Measurements from ENCODE around the gene IGFBP1.

- PRO-cap = no peak
Measured at GRCh38 chr7:44467703-44468091, 22.8 kb downstream of the NUDCD3 start.

GRCh38 chr7:44486575-44486985 is 3.9 kb downstream of the NUDCD3 start:
- PRO-cap = no peak

- PRO-cap = no peak
Measured at GRCh38 chr7:44595989-44596379, 10.4 kb upstream of the OGDH start.

- PRO-cap = no peak
Measured at GRCh38 chr7:44623913-44624177, 17.4 kb downstream of the OGDH start.

- PRO-cap = no peak
Measured at GRCh38 chr7:44693739-44694737, 54.6 kb upstream of the ZMIZ2 start.

DNA sequence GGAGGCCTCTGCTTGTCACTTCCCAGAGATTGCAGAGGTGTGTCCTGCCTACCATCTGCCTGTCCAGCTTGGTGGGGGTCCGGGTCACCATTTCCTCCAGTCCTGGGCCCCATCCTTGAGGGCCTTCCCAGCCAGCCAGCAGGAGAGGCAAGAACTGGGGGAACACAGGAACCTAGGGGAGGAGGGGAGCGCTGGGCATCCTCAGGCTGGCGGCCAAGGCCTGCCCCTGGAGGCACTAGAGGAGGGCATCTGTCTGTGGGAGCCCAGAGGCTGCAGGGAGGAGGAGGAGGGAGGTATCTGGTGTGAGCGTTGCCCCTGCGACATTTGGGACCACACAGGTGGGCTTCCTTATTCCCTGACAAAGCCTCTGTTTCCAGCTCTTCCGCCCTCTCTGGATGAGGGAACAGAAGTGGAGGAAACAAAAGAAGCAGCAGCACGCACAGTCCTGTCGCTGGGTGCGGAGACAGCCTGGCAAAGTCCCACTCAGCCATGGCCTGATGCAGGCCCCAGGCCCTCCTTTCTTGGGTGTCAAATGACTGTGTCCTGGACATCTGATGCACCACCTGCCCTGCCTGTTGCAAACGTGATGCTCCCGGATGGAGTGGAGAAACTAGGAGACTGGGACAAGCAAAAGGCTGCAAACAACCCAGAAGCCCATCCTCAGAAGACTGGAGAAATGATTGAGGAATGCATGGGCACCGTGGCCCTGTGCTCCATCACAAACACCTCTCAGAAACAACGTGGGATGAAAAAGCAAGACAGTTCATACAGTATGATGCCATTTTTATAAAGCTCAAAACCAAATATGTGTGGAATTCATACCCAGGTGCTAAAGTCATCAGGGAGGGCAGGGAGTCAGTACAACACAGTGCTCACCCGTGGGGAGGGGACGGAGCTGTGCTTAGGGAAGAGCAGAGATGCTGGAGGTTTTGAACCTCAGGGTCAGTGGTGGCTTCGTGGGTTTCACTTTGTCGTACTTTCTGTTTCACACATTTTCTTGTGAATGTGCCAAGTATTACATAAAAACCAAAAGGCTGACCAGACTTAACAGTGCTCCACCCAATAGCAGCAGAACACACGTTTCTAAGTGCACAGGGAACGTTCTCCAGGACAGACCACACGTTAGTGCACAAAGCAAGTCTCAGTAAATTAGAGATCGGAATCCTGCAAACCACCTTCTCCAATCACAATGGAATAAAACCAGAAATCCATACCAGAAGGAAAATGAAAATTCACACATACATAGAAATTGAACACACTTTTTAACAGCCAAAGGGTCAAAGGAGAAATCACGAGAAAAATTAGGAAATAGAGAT is 20.9 kb downstream of the ZMIZ2 start:
- PRO-cap = no peak

- PRO-cap = no peak
Measured at GRCh38 chr7:44956796-44957123, 22.1 kb downstream of the MYO1G start.

- PRO-cap = no peak
Measured at GRCh38 chr7:44959538-44960122, 19.2 kb downstream of the MYO1G start.

- PRO-cap = no peak
Measured at GRCh38 chr7:44977888-44978526, 808 bp downstream of the MYO1G start.

DNA sequence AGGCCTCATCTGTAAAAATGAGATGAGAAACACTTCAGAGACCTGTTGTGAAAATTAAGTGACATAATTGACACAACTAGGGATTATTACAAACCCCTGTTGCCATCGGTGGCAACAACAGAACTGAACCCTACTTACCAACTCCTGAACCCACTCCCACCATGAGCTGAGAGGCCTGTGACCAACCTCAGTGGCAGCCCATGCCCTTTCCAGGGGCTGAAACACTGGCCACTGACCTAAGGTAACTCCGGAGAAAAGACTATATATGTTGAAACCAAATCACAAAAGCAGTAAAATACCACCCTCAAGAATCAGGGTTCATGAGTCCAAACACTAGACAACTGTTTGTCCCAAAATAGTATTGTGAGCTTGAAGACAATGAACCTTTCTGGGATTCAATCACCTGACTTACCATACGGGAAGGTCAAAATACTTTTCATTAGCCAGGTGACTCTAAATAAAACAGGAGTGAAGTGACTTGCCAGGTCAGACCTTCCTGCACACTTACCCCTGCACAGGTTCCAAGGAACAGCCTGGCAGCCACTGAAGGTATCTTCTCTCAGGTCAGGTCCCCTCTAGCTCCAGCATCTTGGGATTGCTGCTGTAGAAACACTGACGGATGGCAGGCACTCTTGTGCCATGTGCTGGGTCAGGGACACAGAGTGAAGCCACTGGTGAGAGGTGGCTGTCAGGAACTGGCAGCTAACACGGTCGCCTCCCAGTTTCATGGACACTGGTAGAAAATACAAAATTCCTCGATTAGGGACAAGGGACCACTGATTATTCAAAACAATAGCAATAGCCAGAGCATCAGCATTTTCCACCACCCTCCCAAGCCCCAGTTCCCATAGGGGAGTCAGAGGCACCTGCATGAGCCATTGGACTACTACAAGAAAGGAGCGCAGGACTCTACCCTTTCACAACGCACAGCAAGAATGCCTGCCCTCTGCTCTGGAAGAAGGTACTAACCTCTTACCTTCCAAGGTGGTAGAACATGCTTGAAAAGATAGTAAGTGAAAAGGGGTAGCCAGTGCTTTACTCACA is 4.8 kb upstream of the MYO1G start:
- PRO-cap = no peak

DNA sequence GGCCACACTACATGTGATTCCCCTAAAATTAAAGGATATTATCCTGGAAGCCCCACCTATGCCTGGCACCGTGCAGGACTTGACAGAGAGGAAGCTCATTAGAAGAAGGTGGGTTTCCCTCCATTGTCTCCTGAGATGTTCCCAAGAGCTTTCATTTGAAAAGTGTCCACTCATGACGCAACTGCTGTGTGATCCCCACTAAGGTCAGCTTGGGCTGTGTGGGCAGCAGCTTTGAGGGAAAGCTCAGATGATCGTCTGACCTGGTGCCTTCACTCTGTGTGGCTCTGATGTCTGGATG is 53.5 kb downstream of the RAMP3 start:
- PRO-cap = no peak

DNA sequence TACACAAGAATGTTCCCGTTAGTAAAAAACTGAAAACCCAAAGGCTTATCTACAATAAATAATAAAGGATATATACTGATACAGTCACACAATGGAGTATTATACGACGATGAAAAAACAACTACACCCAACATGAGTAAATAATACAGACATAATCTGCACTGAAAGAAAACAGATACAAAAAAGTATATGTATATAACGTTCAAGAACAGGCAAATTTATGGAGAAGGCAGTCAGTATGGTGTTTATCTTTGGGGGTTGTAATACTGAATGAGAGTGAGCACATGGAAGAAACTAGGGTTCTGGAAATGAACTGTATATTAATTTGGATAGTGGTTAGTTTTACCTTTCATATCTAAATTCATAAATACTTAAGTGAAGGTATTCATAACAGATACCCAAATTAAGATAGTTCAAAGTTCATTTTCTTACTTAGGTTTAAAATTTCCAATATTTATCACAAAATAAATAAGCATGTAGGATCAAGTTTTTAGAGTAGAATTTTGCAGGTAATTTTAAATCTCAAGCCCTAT is 109.0 kb downstream of the CCDC201 start:
- PRO-cap = unidirectional peak, plus-strand start at position 274 of the sequence

DNA sequence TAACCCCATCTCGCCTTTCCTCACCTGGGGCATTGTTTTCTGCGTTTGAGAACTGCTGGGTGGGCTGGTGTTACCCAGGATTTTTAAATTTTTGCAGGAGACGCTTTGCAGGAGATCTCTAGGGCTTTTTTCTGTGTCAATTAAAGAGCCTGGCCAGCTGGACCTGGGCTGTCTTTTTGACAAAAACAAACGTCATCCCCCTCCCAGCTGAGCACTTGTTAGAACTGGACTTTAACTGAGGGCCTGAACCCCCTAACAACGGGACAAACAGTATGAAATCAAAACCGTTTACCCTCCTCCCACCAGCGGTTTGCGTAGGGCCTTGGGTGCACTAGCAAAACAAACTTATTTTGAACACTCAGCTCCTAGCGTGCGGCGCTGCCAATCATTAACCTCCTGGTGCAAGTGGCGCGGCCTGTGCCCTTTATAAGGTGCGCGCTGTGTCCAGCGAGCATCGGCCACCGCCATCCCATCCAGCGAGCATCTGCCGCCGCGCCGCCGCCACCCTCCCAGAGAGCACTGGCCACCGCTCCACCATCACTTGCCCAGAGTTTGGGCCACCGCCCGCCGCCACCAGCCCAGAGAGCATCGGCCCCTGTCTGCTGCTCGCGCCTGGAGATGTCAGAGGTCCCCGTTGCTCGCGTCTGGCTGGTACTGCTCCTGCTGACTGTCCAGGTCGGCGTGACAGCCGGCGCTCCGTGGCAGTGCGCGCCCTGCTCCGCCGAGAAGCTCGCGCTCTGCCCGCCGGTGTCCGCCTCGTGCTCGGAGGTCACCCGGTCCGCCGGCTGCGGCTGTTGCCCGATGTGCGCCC is at the start of gene IGFBP1:
Gene IGFBP1 (plus strand): TSS at position 454 of the 811 bp plus-strand sequence.
- PRO-cap = no peak

GRCh38 chr7:45912845-45913861 is 7.9 kb downstream of the IGFBP3 start:
- PRO-cap = no peak

DNA sequence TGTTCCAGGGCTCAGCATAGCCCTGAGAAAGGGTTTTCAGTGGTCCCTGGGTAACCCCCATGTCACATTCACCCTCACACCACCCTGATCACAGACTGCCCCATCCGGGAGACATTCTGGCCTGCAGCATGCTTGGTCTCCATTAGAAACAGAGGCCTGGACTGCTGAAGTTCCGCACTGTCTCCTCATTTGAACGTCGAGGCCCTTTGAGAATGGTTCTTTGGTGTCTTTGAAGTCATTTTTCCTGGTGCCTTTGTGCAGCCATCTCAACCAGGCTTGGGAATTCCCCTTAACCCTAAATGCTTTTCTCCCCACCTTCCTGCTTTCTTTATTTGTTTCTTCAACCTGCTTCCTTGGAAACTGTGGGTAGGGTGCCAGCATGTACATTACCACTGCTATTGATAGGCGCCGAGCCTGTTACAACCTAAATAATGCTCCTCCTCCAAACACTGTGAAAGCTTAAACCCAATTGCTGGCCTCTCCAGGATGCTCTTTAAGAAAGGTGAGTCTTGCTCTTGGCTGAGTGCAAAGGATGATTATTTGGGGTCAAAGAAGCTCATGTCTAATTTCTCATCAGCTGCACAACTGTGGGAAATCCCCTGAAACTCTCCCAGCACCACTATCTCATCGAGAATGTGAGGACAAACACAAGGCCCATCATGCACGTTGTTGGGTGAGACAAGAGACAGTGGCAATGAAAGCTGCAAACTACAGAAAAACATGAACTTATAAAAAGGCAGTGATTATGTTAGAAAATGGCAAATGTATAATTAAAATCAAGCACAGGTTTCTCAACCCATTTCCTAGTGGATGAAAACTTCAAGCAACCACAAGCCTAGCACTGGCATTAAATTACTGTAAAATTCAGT is 285.4 kb upstream of the IGFBP3 start:
- PRO-cap = no peak

DNA sequence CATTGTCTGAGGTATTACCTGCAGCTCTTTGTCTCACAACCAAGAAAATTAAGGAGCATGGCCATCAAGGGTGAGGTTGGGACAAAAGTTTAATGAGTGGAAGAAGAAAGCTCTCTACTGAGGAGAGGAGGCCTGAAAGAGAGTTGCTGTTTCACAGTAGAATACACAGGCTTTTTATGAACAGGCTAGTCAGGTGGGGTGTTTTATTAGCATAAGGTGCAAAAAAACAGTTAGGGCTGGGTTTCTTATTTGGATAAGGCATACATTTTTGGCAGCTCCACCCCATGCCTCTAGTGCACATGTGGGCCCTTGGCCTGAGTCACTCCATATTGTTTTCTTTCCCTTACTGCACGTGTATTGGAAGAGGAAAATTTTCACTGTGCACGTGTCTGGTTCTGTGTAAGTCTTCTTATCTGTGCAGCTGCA is 540.1 kb upstream of the IGFBP3 start:
- PRO-cap = no peak

DNA sequence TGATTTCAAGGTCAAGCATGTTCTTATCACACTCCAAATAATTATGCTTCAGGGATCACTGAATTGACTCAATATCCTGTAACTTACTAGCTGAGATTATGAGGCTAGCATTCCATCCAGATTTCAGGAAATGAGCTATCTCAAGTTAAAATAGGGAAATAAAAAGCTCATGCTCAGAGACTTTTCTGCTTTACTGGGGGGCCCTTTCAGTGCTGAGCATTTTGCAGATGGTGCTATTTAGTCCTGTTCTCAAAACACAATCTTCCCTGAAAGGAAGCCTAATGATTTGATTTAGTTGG is 656.0 kb upstream of the IGFBP3 start:
- PRO-cap = no peak

- PRO-cap = no peak
Measured at GRCh38 chr7:46772656-46773148, 809.2 kb downstream of the TNS3 start.

DNA sequence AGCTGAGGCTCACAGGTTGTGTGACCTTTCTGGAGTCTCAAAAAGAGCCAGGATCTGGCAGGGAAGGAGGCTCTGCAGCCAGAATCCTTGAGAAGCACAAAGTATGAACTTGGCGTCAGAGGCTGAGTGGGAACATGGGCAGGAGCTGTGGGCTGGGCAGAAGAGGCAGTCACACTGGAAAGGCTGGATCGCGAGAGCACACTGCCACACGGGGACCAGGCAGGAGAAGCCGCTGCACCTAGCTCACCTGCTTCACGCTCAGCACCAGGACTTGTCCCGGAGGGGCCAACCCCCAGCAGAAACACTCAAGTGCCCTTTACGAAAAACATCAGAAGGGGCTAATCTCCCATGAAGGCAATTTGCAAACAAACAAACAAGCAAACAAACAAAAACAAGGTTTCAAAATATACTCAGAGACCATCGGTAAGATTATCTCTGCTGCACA is 534.9 kb downstream of the TNS3 start:
- PRO-cap = no peak

- PRO-cap = no peak
Measured at GRCh38 chr7:47291256-47292086, 290.4 kb downstream of the TNS3 start.